Caco-2 (cell line): ENCODE data around the genes ACSL3, KCNE4, SCG2 and WDFY1.

- PRO-cap, result no peak
- RRBS, result no CpG with 5 or more reads among the region's 22 CpGs
Measured at GRCh38 chr2:219639268-219639897, 12.0 kb downstream of the SLC4A3 start.

- PRO-cap, result no peak
- RRBS, result no CpG with 5 or more reads among the region's 7 CpGs
Measured at GRCh38 chr2:219912530-219913114, 285.2 kb downstream of the SLC4A3 start.

GRCh38 chr2:221511180-221511828 is 60.8 kb downstream of the EPHA4 start:
- PRO-cap, result no peak
- RRBS, result no CpG with 5 or more reads among the region's 7 CpGs

- PRO-cap, result no peak
- RRBS, result no CpG with 5 or more reads among the region's 48 CpGs
Measured at GRCh38 chr2:221570780-221571482, 1.2 kb downstream of the EPHA4 start.

GRCh38 chr2:221572369-221572646 is 204 bp upstream of the EPHA4 start:
- PRO-cap, result bidirectional peak, plus-strand start at chr2:221572563, minus-strand start at chr2:221572300
- RRBS, result 2% methylated on average over 10 of the region's 32 CpGs

DNA sequence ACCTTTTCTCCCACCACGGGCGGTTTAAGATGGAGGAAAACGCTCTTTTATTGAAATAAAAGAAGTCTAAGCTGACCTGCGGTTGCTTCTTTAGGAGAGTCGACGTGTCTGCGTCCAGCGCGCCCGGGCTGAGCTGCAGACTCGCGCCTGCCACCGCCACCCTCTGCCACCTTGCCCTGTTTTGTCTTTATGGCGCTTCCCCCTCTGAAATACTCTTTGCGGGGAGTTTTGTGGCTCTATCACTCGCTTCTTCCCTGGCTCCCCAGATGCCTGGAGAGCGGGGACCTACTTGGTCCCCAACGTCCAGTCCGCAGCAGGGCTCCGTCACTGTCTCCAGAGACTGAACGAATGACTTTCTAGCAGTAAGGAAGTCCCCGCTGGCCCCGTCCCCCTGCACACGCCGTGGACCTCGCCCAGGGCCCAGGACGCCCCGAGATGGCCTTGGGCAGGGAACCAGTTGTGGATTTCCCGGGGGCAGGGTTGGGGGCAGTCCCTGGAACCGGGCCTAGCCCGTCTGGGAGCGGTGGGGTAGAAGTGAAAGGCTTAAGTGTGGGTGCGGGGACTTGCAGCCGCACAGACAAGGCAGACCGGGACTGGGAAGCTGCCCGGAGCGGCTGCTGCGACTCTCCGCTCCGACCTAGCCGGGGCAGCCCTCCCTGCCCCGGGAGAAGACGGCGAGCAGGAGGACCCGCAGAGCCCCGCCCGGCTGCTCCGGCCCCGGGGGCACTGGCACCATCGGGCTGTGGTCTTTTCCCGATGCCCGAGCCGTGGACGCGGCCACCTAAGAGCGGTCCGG is 741 bp upstream of the EPHA4 start:
- PRO-cap, result bidirectional peak, plus-strand start at position 585 of the sequence, minus-strand start at position 536 of the sequence
- RRBS, result 5% methylated on average over 26 of the region's 57 CpGs

GRCh38 chr2:222448495-222449372 is 24.4 kb downstream of the SGPP2 start:
- PRO-cap, result no peak
- RRBS, result no CpG with 5 or more reads among the region's 9 CpGs

- PRO-cap, result no peak
Measured at GRCh38 chr2:222537797-222538216, 113.5 kb downstream of the SGPP2 start.

DNA sequence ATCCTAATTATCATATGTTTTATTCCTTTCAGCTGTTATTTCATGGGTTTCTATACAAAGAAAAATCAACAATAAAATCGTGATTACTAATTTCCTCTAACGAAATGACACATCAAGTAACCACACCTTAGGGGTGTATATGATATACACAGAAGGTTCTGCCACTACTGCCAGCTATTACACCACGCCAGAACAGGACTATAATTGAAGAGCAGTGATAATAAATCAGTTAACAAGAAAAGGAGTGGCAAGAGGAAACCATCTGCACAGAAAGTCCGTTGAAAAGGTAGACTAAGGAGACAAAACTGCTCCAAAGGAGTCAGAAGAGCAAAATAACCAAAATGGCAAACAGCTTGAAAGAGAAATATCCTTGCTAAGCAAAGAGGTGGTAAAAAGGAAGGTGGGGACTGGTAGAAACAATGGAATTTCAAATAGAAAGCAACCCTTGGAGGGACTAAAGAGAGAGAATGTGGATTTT is 3.0 kb downstream of the FARSB start:
- PRO-cap, result no peak
- RRBS, result no CpG with 5 or more reads among the region's 4 CpGs

- PRO-cap, result no peak
- RRBS, result no CpG with 5 or more reads among the region's 6 CpGs
Measured at GRCh38 chr2:222730288-222731043, 59.0 kb downstream of the MOGAT1 start.

GRCh38 chr2:222806042-222806506 is 54.8 kb upstream of the ACSL3 start:
- PRO-cap, result bidirectional peak, plus-strand start at chr2:222806284, minus-strand start at chr2:222806176
- RRBS, result no CpG with 5 or more reads among the region's 5 CpGs

GRCh38 chr2:222860704-222861158 is at the start of gene ACSL3:
Gene ACSL3 (plus strand): TSS chr2:222861036.
- PRO-cap, result bidirectional peak, plus-strand start at chr2:222861036, minus-strand start at chr2:222860864
- RRBS, result 2% methylated on average over 34 of the region's 60 CpGs

GRCh38 chr2:222941485-222942193 is 80.8 kb downstream of the ACSL3 start:
- PRO-cap, result no peak
- RRBS, result no CpG with 5 or more reads among the region's 7 CpGs

- PRO-cap, result no peak
Measured at GRCh38 chr2:222949516-222949888, 88.7 kb downstream of the ACSL3 start.

DNA sequence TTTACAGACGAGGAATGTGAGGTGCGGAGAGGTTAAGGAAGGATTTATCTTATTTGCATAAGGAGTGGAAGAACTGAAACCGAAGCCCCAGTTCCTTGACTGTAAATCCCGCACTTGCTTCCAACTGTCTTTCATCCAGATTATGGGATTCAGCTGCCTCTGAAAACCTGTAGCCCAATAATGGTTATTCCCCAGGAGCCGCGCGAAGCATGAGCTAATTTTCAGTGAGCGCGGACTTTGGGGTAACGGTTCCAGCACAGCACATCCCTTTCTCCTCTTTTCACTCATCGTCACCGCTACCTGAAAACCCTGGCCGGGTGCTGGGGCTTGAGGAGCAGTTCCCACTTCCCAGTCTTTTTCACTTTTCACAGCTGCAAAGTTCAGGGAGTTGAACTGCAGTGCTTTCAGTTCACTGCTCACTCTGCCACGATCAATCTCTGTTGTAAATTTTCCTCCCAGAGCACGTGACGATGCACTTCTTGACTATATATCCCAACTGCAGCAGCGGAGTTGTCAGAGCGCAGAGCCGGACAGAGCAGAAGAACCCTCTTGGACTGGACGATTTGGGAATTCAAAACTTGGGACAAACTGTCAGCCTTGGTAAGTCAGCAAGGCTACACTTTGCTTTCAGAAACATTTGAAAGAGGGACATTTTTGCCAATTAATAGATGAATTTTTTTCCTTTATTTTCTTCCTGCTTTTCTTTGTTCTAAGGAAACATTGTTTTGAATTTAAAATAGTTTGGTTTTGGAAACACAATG is at the start of gene KCNE4:
Gene KCNE4, plus strand, starts transcription at position 516 of the 761 bp plus-strand sequence.
- PRO-cap, result no peak
- RRBS, result no CpG with 5 or more reads among the region's 20 CpGs

- PRO-cap, result no peak
- RRBS, result 11% methylated on average over 9 of the region's 14 CpGs
Measured at GRCh38 chr2:223602051-223602557, at the start of gene SCG2. Gene SCG2 (minus strand): TSS chr2:223602361.

DNA sequence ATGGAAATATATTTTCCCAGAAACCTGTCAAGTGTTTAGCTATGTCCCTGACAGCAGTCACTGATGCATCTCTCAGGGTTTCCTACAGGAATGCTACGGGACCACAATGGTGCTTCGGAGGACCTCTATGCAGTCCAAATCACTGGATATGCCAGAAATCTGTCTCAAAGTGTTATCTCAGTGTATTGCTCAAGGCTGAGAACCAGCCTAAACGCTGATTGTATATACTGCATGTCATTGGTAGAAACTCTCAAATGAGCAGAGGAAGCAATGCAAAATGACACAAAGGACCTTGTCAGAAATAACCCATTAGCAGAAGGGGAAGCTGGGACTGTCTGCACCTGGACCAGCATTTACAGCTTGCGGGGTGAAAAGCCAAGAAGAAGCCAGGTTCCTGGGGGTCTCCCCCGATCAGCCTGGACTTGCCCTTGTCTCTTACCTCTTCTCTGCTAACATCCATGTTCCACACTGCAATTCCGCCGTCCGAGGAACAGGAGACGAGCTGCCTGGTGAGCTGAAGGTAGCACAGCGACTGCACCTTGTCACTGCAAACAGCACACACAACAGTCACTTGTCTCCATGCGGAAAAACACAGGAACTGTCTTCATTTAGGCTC is 51.2 kb downstream of the WDFY1 start:
- PRO-cap, result no peak
- RRBS, result no CpG with 5 or more reads among the region's 11 CpGs

GRCh38 chr2:223895578-223895943 is 49.6 kb downstream of the WDFY1 start:
- PRO-cap, result no peak
- RRBS, result no CpG with 5 or more reads among the region's 6 CpGs

GRCh38 chr2:223941848-223942230 is 3.3 kb downstream of the WDFY1 start:
- PRO-cap, result no peak
- RRBS, result no CpG with 5 or more reads among the region's 6 CpGs

GRCh38 chr2:223944714-223945712 is at the start of gene WDFY1:
Gene WDFY1 (minus strand): TSS chr2:223945335.
- PRO-cap, result unidirectional peak, minus-strand start at chr2:223945335
- RRBS, result 3% methylated on average over 37 of the region's 87 CpGs